ENCODE measurements around a stretch of chr13.

GRCh38 chr13:114012438-114013221 lies 38.8 kb upstream of the C13orf46 start:
- PRO-cap, result no peak

DNA sequence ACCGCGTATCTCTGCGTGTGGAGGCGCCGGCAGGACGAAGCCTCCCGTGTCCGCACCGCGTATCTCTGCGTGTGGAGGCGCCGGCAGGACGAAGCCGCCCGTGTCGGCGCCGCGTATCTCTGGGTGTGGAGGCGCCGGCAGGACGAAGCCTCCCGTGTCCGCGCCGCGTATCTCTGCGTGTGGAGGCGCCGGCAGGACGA lies 56.9 kb downstream of the RASA3 start:
- PRO-cap, result no peak

- PRO-cap, result no peak
These were observed 33.3 kb downstream of the RASA3 start for GRCh38 chr13:114099043-114099627.

DNA sequence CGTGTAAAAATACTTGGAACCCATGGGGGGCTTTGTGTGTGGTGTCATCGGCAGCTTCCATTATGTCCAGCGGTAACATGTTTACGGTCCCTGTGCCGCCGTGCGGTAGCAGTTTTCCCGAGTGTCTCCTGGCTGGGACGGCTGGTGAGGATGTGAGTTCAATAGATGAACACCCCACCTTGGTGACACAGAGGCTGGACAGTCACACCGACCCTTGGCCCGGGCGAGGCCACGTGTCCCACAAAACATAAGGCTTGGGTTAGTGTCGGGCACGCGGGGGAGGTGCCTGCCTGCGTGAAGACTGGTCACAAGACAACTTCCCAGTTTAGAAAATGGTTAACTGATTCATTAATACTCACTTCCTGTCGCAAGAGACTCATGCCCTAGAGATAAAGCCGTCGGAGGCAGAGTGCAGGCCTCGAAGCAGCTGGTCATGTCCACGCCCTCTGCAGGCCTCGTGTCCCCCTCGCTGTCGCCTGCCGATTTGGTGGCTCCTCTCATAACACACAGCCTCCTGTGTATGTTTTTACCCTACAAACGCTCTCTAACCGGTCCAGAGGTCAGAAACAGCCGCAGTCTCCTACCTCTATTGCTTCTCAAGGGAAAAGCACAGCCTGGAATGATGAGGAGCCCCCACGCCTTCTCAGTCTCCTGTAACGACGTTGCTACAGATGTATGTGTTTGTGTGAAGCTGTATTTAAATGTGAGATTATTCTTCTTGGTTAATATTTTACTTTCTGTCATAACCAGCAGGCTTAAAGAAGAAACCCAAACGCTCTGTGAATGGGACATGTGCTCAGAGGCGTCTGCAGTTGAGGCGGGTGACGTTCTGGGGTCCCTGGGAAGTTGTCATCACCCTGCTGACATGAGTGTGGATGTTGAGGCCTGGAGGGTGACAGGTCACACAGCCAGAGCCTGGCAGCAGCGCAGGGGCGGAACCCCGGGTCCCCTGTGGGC lies 17.0 kb downstream of the RASA3 start:
- PRO-cap, result no peak

GRCh38 chr13:114130624-114131749 lies 1.4 kb downstream of the RASA3 start:
- PRO-cap, result bidirectional peak, plus-strand start at chr13:114131496, minus-strand start at chr13:114131158

DNA sequence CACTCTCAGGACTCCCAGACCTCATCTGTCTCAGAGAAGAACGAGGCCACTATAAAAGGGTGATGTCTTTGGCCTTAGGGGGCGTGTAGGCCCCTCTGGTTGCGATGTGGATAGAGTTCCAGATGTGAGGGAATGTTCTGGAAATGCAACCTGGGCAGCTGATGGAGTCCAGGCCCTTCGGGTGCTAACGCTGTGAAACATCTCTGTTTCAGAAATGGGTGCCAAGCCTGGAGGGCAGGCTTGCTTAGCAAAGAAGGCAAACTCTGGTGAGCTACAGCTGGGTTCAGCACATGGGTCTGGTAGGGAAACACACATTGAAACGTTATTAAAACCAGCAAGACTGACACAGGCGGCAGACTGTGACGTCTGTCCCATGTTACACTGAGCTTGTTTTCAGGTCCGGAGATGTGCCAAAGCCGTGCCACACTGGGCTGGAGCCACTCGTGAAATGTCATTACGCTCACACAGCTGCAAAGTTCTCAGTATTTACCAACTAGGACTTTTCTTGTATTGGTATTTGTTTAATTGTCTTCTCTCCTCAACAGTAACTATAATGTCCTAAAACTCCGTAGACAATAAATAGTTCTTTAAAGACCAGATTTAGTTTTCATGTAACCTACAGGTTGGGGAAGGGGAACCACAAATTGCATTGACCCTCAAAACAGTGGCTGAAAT lies 8.5 kb upstream of the CDC16 start:
- PRO-cap, result no peak

GRCh38 chr13:114334125-114334729 lies 19.9 kb downstream of the CHAMP1 start:
- PRO-cap, result no peak

Measured in H9 (cell line).